HL-60 (cell line): ENCODE results near the gene GATA2.

DNA sequence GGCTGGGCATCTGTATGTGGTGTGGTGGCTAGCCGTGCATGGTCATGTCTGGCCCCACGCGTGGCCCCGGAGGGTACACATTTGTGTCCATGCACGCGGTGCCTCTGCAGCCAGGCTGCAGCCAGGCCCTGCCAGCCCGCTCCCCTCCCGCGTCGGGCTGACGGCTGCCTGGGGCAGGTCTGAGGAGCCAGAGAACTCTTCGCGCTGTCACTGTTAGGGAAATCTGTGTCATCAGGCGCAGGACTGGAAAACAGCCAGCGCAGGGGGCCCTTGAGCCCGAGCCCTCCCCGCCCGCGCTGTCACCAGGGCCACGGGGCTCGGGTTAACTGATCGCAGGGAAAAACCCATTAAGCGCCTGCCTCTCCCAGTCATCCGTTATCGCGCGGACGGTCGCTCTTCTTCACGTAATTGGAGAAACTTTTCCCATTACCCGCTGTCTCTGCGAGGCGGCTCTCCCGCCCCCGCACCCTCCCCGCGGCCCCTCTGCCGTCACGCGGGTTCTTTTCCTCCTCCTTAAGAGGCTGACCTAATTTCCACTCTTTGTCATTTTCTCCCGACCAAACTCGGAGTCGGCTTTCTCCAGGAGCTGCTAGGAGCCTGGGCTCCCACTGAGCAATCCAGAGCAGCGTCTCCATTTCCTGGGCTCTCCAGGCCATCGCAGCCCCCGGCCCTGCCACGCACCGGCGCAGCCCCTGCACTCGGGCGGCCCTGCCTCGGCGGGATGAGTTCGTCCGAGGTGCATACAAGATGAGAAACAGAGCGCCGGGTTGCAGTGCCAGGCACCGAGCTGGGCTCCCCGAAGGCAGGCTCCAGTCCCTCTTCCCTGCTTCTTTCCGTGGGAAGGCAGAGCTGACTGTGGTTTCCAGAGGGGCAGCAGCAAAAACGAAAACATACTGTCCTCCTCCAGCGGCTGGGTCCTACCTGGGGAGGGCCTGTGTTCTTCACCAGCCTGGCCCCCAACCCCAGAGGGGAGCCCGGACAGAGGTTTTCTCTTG, 57.4 kb upstream of the PRR23E start:
- RRBS = 36% methylated on average over 12 of the region's 63 CpGs

- RRBS = no CpG with 5 or more reads among the region's 15 CpGs
These were observed 54.3 kb upstream of the PRR23E start for GRCh38 chr3:127138615-127139134.

GRCh38 chr3:127639185-127639510, 10.2 kb downstream of the PODXL2 start:
- RRBS = no CpG with 5 or more reads among the region's 3 CpGs

DNA sequence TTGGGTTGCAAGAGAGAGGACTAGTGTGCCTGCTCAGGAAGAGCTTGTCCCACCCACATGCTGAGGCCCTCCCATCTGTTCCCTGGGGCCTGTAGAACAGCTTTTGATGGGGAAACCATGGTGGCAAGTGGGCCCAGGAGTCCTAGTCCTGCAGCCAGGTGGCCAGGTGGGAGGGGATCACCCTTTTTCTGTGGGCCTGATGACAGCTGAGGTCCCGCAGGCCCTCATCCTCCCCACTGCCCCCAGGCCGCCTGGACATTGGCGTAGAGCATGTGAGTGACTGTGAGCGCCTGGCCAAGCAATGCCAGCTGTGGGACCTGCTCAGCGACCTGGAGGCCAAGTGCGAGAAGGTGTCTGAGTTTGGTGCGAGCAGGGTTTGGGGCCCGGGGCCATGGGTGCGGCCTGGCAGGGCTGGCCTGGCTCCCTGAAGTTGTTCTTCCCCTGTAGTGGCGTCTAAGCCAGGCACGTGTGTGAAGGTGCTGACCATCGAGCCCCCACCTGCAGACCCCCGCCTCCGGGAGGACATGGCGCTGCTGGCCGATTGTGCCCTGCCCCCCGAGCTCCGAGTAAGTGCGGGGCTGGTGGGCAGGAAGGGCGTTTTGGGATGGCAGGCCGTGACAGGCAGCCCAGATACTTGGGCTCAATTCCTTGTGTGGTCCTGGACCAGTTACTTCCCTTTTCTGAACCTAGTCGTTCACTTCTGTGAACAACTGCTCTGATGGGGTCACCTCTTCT, 4.1 kb downstream of the ABTB1 start:
- RRBS = no CpG with 5 or more reads among the region's 22 CpGs

- RRBS = no CpG with 5 or more reads among the region's 18 CpGs
These were observed 35.2 kb downstream of the ABTB1 start for GRCh38 chr3:127707687-127708536.

DNA sequence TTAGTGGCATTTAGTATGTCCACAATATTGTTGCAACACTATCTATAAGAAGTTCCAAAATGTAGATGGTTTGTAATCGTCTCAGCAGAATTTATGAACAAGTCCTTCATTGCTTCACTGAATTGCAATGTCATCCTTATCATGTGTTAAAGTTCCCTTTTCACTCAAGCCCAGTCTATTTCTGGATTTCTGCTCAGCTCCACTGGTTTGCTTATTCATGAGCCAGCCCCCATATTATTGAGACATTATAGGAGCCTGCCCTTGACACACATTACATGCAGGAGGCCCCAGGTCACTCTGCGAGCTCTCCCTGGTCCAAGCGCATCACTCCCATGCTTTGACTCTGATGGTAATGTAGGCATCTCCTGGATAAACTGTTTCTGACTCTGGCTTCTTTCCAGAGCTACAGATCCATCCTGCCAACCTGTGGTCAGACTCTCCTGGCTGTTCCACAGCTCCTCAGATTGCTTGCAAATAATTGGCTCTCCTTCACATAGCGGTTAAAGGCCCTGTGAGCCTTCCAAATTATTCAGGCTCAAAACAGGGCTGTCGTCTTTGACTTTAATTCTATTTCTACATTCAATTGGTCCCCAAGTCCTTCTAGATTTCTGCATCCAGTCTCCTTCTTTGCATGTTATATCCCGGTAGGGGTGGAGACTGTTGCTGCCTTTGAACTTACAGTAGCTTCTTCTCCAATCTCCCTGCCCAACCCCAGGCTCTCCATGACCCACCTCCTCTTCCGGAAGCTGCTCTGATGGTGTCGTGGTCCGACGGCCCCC, 57.0 kb downstream of the ABTB1 start:
- RRBS = 94% methylated on average over 2 of the region's 10 CpGs

DNA sequence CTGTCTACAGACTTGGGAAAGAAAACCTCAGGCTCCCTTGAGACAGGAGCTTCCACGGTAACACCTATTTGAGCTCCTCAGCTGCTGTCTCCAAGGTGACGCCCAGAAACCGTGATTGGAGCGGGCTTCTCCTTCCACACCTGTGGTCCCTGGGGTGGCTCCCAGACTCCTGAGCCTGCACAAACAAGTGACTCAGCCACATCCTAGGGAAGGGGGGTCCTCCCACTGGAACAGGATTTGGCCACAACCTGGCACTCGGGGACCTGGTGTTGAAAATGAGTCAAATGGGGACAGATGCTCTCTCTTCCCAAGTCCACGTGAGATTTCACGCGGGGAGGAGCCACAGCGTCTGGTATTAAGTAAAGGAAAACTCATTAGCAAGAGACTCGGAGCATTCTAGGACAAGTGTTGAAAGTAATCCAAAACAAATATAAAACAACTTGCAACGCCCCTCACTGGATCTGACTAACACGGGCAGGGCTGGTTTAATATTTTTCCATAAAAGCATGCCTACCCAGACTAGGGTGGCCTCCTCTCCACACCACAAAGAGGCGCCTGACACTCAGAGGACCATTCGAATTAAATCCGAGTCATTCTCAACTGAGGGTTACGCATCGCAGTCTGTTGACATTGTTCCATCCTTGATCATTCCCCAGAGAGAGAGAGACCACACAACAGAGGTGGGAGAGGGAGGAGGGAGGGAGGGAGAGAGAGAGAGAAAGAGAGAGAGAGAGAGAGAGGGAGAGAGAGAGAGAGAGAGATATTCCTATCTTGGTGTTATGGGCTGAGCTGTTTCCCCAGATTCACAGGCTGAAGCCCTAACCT, 74.4 kb downstream of the MGLL start:
- RRBS = no CpG with 5 or more reads among the region's 17 CpGs

GRCh38 chr3:127754695-127755494, 67.4 kb downstream of the MGLL start:
- RRBS = no CpG with 5 or more reads among the region's 26 CpGs

GRCh38 chr3:127819924-127820537, 2.3 kb downstream of the MGLL start:
- RRBS = no CpG with 5 or more reads among the region's 8 CpGs

DNA sequence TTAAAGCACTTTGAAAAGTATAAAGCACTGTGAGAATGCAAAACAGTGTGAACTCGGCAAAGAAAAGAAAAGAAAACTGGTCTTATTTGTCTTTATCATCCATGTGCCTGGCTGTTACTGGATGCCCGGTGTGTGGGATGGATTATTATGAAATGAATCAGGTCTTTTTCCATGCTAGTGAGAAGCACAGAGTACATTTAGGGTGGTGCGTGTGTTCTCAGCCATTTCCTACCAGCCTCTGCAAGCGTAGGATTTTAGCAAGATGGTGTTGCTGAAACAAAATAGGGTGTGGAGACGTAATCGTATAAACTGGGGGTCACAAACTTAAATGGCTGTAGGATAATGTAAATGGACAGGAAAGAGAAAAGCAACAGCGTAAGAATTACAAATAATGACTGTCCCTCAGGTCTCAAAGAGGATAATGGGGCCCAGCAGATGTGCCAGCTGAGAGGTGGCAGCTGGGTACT, 1.1 kb downstream of the KBTBD12 start:
- RRBS = no CpG with 5 or more reads among the region's 7 CpGs

DNA sequence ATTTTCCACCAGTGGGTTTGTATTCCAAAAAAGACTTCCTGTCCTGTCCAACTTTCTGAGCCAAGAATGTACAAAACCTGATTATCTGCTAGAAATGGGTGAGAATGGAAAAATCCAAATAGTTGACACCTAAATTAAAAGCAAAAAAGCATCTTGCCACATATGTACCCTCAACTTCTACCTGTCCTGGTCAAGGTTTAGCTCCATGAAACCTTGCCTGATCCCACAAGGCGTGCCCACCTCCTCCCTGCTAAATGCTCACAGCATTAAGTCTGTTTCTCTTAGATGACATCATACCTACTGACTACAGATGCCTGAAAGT, 1.0 kb upstream of the SEC61A1 start:
- RRBS = no CpG with 5 or more reads among the region's 1 CpG

- RRBS = no CpG with 5 or more reads among the region's 10 CpGs
These were observed 15.0 kb downstream of the SEC61A1 start for GRCh38 chr3:128067178-128067769.

DNA sequence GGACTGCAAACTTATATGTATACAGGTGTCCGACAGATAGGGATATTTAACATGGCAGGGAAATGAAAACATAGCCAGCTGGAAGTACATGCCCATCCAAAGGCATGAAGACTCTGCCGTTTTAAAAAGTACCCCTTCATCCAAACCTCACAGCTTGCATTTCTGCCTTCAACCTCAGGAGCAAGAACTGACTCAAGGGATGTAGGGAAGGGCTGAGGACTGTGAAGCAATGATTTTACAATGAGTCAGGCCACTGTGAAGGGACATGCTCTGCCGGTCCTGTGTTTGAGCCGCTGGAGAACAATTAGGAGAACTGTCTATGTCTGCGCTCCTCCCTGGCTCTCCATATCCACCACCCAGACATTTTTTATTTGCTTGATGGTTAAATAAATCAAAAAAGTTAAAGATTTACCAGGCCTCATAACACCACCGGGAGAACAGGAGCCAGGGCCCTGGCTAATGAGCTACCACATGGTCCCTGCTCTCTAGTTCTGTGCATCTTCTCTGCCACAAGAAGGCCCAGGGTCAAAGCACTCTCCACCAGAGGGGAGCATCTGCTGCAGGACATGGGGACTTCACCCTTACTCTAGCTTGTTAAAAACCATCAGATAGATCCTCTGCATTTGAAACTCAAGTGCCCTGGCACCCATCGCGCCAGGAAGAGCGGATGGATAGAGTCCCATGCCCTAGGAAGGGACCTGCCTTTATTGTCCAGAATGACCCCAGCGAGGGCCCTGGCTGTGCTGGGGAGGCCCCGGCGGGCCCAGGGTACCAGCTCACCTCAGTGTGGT, 29.7 kb downstream of the SEC61A1 start:
- RRBS = no CpG with 5 or more reads among the region's 12 CpGs

DNA sequence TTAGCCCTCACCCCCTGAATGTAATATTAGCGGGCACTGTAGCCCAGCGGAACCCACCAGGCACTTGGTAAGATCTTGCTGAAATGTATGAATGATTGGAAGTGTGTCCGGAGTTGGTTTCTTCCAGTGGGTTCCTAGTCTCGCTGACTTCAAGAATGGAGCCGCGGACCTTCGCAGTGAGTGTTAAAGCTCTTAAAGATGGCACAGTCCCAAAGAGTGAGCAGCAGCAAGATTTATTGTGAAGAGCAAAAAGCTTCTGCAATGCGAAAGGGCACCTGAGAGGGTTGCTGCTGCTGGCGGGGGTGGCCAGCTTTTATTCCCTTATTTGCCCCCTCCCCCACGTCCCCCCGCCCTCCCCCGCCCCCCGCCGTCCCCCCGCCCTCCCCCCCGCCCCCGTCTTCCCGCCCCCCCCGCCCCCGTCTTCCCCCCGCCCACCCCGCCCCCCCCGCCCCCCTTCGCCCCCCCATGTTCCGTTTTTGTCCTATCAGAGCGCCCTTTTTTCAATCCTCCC, 671 bp upstream of the EEFSEC start:
- RRBS = no CpG with 5 or more reads among the region's 26 CpGs

DNA sequence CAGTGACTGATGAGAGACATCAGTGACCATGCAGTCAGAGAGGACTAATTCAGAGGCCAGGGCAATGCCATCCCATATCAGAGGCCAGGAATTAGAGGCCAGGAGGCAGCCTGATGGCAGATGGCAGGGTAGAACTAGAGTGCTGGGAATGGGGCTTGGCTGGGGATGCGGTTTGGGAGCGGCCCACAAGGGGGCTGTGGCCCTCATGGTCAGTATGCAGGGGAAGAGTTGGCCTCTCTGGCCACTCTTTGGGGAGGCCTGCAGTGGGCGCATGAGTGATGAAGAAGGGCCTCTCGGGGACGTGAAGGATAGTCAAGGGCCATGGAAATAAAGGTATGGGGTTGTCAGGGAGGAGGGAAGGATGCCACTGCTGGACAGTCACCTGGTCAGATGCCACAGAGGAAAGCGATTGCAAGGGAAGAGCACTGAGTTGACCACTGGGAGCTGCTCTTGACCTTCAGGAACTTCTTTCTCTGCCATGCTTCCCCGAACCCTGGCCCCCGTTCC, 101.7 kb downstream of the EEFSEC start:
- RRBS = no CpG with 5 or more reads among the region's 8 CpGs

DNA sequence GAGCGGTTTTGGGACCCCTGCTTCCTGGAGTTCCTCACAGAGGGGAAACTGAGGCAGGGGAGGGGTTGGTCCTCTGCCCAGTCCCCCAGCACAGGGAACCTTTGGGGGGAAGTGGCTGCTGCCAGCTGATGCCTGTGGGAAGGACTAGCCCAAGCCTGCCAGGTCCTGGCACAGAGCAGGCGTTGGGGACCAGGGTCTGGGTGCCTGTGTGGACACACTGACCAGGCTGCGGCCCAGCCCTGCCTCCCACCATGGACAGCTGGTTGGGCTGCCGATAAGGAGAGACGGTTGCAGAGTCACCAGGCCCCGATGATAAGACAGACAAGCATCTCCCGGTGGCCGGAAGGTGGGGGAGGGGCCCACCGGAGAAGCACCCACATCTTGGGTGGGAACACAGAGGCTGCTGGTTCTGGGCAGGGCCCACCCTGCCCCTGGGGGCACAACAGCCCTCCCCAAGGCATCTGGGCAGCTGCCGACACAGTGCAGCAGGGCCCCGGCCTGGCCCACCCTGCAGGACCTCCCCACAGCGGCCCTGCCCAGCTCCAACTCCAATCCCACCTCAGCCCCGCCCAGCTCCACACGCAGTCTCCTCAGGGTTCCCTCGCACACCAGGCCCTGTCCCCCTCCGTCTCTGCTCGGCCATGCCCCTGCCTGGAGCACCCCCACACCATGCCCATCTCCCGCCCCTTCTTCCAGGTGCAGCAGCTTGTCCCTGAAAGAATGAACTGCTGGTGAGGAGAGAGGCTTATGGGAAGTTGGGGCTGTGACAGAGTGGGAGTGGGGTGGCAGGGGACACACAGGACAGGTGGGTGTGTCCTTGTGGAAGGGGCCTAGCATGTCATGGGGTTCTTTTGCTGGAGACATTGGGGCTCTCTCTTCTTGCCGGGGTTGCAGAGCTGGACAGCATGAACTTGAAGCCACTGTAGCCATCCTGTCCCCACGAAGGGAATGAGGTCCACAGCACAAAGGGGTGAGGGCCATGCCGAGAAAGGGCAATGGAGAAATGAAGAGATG, 50.6 kb downstream of the DNAJB8 start:
- RRBS = no CpG with 5 or more reads among the region's 21 CpGs

DNA sequence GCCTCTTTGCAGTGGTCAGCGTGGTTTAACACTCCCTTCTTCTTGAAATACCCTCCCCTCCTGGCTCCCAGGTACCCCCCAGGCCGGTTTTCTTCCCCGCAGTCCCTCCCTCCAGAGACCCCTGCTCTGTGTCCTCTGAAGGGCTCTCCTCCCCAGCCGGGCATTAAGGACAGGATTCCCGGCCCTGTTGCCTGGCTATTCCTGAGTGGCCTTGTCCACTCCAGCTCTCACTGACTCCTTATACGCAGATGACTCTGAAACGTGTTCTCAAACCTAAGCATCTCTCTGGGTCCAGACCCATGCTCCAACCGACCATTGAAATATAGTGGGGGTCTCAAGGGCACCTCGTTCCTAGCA, 16.7 kb downstream of the DNAJB8 start:
- RRBS = 50% methylated on average over 3 of the region's 9 CpGs

DNA sequence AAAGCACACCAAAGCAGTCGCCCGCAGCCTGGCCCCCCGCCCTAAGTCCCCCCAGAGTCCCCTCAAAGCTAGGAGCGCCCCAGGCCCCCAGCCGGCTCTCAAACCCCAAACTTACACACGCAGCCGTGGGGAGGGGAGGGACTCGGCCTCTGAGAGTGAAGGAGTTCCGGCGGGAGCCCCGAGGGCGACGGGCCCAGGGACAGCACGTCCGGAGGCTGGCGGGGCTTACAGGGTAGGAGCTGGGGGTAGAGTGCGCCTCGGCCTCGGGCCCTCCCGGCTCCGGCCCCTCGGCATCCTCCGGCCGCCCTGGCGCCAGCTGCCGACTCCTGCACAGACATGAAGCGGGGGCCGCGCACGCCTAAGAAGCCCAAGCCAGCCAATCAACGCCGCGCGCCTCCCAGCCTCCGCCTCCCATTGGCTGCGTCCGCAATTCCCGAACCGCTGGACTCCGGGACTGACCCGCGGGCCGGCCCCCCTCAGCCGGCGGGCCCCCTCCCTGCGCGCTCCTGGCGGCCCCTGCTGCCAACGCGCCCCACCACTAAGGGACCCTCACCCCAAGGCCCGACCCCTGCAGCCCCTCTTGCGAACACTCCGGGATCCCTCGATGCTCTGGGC, 5.3 kb downstream of the GATA2 start:
- RRBS = 3% methylated on average over 25 of the region's 54 CpGs

DNA sequence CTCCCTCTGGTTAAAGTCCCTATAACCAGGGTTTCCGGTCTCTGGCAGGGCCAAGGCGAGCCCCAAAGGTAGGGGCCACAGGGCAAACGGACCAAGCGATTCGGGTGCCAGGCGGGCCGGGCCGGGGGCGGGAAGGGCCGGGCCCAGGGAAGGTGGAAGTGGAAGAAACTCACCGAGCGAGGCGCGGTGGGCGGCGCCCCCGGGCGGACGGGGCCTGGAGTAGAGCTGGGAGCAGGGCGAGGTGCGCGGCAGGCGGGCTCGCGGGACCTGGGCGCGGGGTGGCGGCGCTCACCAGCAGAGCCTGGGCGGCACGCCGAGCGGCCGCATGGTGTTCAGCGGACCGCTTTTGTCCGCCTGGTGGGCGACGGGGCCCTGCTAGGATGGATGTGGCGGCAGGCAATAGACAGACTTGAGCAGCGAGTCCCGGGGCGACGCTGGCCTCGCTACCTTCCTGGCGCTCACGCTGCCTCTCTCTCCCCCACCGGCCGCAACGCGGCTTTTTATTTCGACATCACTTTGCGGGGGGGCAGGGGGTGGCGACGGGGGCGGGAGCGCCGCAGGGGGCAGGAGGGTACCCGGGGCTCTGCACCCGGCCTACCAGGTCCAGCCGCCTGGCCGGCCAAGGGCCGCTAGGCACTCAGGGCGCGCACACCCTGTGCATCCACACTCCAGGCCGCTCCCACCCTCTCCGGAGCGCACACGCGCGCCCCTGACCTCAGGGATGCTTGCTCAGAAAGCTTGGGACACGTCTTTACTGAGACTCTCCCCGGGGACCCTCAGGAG, at the start of gene GATA2:
Gene GATA2, minus strand, starts transcription at position 476 of the 783 bp plus-strand sequence.
- RRBS = 31% methylated on average over 42 of the region's 73 CpGs

- RRBS = 6% methylated on average over 3 of the region's 7 CpGs
These were observed 58.5 kb downstream of the RPN1 start for GRCh38 chr3:128592078-128592574.